Bronchial epithelial cell (primary cell): ENCODE measurements around the gene MAFG.

GRCh38 chr17:81682558-81683025, 1.0 kb downstream of the ARL16 start:
- RRBS, 2 experiments: 62 to 73% methylated on average over 2 of the region's 13 CpGs

DNA sequence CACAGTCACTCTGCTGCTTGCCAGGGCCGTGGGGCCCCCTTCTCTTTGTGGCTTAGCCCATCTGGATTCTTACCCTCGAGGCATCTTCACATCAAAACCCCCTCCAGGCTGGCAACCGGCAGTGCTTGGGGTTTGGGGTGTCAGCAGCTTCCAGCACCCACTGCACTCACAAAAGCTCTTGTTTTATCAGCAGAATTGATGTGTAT, 7.1 kb downstream of the HGS start:
- RRBS, 2 experiments: no CpG with 5 or more reads among the region's 3 CpGs

GRCh38 chr17:81734358-81734914, 22.4 kb downstream of the SLC25A10 start:
- RRBS, 2 experiments: 34 to 64% methylated on average over 17 to 21 of the region's 28 CpGs

DNA sequence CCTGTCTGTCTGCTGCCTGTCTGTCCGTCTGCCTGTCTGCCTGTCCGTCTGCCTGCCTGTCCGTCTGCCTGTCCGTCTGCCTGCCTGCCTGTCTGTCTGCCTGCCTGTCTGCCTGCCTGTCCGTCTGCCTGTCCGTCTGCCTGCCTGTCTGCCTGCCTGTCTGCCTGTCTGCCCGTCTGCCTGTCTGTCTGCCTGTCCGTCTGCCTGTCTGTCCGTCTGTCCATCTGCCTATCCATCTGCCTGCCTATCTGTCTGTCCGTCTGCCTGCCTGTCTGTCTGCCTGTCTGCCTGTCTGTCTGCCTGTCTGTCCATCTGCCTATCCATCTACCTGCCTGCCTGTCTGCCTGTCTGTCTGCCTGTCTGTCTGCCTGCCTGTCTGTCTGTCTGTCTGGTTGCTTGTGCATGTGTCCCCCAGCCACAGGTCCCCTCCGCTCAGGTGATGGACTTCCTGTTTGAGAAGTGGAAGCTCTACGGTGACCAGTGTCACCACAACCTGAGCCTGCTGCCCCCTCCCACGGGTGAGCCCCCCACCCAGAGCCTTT, 5.5 kb downstream of the GCGR start:
- RRBS, 2 experiments: no CpG with 5 or more reads among the region's 13 CpGs

GRCh38 chr17:81815628-81816084, 11.7 kb downstream of the GCGR start:
- RRBS, 2 experiments: no CpG with 5 or more reads among the region's 5 CpGs

- RRBS, 2 experiments: no CpG with 5 or more reads among the region's 14 CpGs
Measured at GRCh38 chr17:81842972-81843381, 8.1 kb upstream of the PPP1R27 start.

DNA sequence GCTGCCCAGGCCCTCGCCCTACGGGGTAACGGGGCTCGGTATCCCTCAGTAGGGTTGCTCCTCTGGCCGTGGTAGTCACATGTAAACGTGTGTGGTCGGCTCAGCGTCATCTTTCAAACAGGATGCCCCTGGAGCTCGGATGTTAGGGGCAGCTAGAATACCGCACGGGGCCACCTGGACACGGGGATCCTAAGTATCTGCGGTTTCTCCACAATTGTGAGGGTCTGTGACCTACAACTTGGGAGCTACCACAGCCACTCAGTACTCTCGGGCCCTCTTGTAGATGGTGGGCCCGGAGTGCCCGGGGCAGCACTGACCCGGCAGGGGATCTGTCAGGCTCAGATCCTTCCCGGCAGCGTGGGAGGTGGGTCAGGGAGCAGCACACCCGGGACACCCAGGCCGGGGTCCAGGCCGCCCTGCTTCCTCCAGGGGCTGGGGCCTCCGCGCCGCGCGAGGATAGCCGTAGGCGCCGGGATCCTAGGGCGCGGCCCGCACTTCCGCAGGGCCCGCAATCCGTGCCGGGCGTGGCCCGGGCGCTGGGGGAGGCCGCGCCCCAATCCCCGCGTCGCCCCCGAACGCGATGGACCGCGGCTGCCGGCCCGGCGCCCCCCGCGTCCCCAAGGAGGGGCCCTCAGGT, 700 bp downstream of the ARHGDIA start:
- RRBS, 2 experiments: under 1 to 1% methylated on average over 29 to 34 of the region's 55 CpGs

DNA sequence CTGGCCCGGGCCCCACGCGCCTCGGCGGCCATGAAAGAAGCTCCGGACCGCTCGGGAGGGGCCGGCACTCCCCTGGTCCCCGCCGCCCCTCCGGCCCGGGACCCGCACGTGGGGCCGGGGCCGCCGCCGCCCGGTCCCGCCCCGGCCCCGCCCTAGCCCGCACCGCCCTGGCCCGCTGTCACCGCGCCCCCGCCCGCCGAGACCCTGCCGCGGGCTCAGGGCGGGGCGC, 267 bp downstream of the ARHGDIA start:
- RRBS, 2 experiments: under 1 to 9% methylated on average over 1 to 6 of the region's 35 CpGs

GRCh38 chr17:81872795-81873337, 1.7 kb upstream of the ARHGDIA start:
- RRBS, 2 experiments: no CpG with 5 or more reads among the region's 7 CpGs

- RRBS, 2 experiments: 100% methylated on average over 2 of the region's 27 CpGs; no CpG with 5 or more reads in 1 of the 2 experiments
Measured at GRCh38 chr17:81915294-81916225, 2.4 kb downstream of the SIRT7 start.

DNA sequence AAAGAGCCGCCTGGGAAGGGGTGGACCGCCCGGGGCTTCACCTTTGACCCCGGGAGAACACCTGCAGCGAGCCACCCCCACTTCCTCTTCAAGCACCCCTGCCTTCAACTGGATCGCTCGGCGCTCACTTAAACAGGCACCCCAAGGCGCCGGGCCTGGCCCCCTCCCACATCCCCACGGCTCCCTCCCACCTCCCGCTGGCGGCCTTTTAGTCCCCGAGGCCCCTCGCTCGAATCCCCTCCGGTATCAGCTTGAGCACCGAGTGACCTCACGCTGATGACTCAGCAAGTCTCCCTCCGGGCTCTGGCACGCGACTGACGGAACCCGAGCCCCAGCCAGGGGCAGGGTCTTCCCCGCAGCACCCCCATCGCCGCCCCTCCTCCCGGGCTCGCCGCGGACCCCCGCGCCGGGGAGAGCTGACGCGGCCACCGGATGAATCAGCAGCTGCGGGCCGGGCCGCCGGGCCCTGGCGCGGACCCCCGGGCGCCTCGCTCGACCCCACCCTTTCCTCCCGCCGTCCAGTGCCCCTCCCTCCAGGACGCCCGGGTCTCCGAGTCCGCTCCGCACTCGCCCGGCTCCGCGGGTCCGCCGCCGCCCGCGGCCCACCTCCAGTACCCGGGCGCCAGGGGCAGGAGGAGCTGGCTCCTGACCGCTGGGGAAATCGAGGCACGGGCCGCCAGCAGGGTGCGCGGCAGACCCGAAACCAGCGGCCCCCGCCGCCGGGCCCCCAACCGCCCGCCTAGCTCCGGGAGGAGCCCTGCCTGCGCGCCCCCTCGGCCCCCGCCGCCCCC, 650 bp downstream of the MAFG start:
- RRBS, 2 experiments: 1 to 2% methylated on average over 45 to 52 of the region's 84 CpGs

DNA sequence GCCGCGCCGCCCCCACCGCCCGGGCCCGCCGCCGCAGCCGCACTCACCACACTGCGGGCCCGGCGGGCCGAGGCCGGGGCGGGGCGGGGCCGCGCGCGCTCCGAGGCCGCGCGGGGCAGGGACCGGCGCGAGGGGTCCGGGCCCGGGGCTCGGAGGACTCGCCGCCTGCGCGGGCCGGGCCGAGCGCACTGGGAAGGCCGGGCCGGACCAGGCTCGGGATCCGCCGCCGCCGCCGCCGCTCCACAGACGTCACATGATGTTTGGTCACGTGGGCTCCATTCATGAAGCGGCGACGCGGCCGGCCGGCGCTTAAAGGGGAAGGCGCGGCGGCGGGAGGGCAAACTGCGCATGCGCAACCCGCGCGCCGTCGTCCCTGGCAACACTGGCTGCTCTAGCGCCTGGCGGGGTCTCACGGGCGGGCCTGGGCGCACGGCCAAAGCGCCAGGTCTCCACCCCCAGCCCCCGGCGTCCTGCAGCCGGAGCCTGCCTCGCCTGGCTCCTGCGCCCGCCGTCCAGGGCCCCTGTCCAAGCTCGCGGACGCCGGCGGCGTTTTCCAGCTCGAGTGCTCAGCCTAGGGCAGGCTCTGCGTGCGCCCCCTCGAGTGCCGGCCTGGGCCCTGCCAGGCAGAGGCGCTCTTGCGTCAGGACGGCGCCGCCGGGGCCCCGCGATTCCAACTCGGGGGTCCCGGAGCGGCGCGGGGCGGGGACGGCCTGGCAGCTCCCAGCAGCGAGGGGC, at the start of gene MAFG:
Gene MAFG (minus strand): TSS at position 255 of the 735 bp plus-strand sequence.
- RRBS, 2 experiments: 1 to 2% methylated on average over 41 of the region's 107 CpGs

GRCh38 chr17:81928216-81928665, 706 bp upstream of the MAFG start:
- RRBS, 2 experiments: no CpG with 5 or more reads among the region's 34 CpGs

- RRBS, 2 experiments: no CpG with 5 or more reads among the region's 44 CpGs
Measured at GRCh38 chr17:81994727-81995712, 17.6 kb downstream of the ASPSCR1 start.

DNA sequence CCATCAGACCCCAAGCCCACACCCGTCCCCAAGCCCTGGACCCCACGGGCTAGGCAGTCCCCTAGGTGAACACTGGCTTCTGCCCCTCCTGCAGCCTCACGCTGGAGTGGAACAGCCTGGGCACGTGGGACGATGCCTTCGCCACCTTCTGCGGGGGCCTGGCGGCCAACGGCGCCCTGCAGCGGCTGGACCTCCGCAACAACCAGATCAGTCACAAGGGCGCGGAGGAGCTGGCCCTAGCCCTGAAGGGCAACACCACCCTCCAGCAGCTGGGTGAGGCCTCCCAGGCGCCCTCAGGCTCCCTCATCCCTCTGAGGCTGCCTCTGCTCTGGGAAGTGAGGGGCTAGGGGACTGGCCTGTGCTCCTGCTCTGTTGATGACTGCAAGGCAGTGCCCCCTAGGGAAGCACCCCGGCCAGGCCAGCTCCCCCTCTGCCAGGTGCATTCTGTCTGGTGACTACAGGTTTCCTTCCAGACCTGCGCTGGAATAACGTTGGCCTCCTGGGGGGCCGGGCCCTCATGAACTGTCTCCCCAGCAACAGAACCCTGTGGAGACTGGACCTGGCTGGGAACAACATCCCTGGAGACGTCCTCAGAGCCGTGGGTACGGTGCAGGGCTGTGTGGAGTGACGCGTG, 1.9 kb downstream of the LRRC45 start:
- RRBS, 2 experiments: no CpG with 5 or more reads among the region's 24 CpGs

DNA sequence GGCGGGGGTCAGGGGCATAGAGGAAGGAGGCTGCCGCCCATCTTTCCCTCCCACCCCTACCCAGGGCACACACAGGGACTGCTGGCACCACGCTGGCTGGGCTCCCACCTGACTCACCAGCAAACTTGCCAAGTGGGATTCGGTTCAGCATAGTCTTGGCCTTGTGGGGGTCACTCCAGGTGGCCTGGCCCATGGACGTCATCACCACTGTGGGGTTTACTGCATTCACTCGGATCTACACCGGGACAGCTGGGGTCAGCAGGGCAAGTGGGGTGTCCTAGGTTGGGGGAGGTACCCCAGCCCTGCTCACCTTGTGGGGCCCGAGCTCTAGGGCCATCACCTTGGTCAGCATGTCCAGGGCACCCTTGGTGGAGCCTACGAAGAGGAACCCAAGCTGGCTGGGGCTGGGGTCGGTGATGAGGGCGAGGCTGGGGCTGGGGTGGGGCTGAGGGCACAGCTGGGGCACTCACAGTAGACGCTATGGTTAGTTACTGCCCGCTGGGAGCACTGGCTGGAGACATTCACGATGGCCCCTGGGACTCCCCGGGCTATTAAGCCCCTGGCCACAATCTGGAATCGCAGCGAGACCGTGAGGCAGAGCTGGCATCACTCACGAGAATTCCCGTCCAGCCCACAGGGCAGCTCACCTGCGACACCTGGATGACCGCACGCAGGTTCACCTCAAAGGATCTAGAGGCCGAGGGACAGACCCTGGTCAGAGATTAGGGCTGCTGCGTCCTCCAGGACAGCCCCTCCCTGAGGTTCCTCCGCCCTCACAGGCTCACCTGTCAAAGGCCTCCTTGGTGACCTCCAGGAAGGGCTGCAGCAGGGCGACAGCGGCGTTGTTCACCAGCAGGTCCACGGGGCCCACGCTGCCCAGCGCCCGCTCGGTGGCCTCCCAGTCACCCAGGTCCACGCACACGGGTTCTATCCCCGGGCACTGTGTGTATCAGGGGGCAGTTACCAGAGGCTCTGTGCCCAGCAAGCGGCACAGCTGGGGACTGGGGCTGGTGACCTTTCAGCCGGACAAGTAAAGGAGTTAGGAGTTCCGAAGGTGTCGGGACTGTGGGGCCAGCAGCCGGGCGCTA, 1.1 kb downstream of the DCXR start:
- RRBS, 2 experiments: 2 to 13% methylated on average over 5 of the region's 43 CpGs

DNA sequence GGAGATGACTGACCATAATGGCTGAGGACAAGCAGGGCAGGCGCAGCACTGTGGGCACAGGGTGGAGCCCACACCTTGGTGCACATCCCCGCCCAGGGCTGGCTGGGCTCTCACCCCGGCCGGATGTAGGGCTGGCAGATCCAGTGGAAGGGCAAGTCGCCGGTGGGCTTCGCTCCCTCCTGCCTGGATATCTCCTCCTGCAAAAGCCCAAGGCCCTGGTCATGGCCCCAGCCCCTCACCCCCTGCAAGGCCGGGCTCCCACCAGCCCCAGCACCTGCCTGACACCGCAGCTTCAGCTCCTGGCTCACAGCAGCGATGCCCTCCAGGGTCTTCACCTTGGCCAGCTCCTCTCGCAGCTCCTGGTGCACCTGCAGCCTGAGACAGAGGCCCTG, 5.0 kb downstream of the DUS1L start:
- RRBS, 2 experiments: 88 to 89% methylated on average over 2 to 3 of the region's 11 CpGs

- RRBS, 2 experiments: under 1% methylated on average over 11 to 16 of the region's 51 CpGs
Measured at GRCh38 chr17:82063974-82065247, 1.2 kb downstream of the DUS1L start.

DNA sequence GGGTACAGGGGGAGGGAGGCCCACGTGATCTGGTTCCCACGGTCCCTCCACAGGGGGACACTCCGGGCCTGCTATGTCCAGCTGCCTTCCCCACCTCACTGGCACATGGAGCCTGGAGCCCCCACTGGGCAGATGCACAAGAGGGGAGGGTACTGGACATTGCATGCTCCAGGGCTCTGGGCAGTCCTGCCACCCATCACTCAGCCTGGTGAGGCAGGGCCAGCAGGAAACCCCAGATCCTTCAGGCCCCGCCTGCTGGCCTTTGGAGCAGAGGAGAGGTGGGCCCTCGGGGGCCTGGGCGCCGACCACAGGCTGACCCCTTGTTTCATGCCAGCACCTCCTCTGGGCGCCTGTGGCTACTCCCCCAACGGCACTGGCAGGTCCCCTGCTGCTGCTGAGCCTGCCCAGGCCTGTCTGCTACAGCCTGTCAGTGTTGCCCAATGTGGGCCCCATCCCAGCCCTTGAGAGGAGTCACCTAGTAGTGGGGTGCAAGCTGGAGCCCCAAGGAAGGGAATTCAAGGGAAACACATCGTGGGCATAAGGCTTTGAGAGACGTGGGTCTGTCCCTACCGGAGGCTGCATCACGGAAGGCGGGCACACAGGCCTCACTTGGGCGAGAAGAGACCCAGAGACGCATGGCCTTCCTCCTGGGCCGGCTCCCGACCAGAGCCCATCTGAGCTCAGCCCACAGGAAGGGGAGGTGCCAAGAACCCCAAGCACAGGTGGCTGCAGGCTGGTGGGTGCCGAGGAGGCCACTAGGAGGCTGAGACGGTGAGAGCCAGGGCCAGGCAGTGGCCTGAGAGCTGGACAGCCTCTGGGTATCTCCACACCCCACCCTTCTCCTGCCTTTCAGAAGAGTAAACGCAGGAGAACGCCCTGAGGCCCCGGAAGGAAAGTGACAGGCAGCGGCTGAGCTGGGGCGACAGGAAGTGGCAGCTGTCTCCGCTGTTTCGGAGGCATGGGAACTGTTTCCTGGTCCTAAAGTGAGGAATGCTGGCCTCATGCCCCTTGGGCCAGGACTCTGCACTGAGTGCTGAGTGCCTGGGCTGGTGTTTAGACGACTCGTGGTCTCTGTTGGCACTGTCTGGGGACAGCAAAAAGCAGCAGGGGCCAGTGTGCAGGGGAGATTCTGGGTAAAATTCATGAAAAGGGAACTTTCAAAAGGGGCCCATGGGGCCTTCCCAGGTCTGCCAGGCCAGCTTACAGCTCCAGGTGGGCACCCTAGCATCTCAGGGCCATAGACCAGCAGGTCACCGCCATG, 8.1 kb upstream of the FASN start:
- RRBS, 2 experiments: 2 to 4% methylated on average over 5 to 7 of the region's 30 CpGs

DNA sequence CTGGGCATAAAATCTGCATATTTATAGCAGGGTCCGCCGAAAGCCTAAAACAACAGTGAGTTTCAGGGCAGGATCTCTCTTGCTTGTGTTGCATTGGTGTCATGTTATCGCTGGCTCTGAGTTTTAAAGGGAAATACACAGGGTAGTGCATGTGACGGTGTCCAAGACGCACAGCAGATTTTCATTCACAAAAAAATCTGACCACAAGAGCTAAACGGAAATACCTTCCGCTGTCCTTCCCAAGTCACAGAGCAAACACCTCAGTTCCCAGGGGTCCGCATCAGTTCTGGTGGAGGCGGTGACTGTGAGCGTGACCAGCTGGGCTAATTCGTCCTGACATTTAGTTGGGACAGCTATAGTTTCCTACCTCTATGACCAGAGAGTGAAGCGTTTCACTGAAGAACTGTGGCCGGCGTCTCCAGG, 10.4 kb upstream of the FASN start:
- RRBS, 2 experiments: 40 to 81% methylated on average over 2 of the region's 14 CpGs